ENCODE results near the genes TEX11, GJB1, NONO and CXorf49B.

DNA sequence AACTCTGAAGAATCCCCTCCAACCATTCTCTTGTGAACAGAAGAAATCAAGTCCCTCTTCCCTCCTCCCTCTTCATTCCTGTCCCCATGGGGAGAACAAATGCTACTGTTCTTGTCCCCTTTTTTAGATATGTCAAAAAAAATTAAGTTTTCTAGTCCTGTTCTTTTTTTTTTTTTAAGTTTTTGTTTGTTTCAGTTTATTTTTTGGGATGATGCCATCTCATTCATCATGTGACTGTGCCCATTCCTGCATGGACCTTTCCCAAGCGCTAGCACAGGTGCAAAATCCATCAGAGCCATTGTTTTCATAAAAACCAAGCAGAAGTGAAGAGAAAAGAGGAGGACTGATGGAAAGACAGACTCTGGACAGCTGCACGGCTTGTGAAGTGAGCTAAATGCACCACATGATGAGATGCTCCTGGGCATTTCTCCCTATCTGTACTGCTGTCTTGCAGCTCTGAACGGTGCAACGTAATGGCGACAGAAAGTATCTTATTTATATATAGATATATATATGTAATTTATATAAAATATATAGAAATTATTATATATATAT lies 57.7 kb downstream of the DLG3 start:
- PRO-cap, 2 experiments, result no peak in any of the 2 experiments

DNA sequence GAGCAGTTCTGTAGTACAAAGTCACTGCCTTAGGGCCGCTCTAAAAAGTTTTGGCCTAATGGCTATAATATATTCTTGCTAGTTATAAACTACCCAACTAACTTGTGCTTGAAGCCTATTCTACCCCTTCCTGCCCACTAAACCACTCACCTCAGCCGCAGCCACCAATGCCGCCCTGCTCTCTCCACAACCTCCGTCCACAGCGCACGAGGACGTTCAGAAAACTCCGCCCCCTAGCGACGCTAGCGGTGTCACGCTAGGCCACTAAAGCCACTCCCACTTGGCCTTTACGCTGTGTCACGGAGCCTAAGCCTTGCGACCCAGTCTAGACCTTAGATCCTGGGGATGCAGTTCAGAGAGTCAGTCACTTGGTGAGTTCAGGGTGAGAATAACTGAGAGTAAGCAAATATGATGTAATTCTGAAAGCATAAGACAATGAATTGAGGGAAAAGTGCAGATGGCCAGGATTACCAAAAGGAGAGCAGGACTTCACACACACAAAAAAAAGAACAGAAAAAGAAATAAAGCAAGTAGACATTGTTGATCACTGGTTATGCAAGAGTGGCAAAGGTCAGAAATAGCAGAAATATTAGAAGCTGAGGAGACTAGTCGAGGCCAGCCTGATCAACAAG lies at the start of gene TEX11:
Gene TEX11, minus strand, starts transcription at position 208 of the 632 bp plus-strand sequence.
- PRO-cap, 2 experiments, result no peak in any of the 2 experiments

- PRO-cap, 2 experiments, result peak in 1 of 2 experiments; most common plus-strand start chrX:71143787 (in 1); most common minus-strand start chrX:71143694 (in 1)
Observed at GRCh38 chrX:71143633-71144004, 1.0 kb upstream of the NLGN3 start.

DNA sequence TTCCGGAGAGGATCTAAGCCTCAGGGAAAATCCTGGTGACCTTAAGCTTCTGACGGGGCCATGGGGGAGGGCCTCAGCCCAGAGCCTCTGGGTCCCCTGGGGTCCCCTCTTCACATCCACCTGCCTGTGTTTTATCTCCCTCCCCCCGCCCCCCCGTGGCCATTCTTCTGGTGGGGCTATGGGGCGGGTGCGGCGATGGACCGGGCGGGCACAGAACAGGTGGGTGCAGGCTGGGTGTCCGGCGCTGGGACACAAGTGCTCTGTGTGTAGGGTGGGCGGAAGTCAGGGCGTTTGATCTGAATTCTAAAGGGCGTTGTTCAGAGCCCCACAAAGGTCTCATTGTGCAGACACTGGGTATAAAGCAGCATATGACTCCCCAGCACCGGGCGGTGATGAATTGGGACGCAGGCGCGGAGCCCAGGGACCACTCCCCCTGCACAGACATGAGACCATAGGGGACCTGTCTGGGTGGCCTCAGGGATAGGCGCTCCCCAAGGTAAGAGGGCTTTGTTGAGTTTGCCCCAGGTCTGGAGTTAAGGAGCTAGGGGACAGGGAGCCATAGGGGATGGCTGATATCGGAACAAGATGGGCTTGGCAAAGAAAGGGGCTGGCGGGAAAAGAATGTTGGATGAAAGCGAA lies at the start of gene GJB1:
Gene GJB1, plus strand, starts transcription at position 385 of the 639 bp plus-strand sequence.
- PRO-cap, 2 experiments, result peak in 1 of 2 experiments; most common plus-strand start position 385 of the sequence (in 1); most common minus-strand start position 15 of the sequence (in 1)

- PRO-cap, 2 experiments, result no peak in any of the 2 experiments
Observed at GRCh38 chrX:71255494-71255923, 1.6 kb upstream of the ZMYM3 start.

- PRO-cap, 2 experiments, result peak in 1 of 2 experiments; most common plus-strand start chrX:71283635 (in 1); most common minus-strand start chrX:71283371 (in 1)
Observed at GRCh38 chrX:71283109-71283779, at the start of gene NONO. NONO (plus strand) TSS chrX:71283635.

DNA sequence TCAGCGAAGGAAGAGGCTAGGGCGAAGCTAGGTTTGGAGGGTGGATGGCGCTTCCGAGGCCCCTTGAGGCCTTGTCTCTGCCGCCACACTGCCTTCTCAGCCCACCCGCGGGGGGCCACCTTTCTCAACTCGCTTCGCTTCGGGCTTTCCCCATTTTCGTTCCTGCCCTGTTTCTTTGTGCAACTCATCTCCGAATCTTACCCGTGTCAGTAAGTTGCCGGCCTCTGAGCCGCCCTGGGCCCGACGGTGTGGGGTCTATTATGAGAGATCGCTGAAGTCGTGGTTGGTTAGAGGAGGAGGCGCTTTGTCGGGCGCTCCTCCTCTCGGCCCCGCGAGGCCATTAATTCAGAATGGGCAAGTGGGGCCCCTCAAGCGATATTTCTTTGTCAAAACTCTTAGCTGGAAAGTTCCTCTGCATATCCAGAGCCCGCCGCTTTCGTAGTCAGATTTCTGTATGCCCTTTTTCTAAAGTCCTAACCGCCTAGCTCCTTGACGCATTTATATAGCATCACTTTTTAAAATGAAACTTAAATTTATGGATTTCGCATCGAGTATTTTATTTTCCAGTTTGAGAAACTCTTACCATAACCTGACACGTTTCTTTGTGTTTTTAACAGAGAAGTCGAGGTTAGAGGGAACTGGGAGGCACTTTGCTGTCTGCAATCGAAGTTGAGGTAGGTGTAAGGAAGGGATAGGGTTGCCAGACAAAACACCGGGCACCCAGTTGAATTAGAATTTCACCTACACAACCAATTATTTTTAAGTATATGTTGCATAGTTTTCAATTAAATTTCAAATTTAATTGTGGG lies 549 bp downstream of the NONO start:
- PRO-cap, 2 experiments, result peak in 1 of 2 experiments; most common minus-strand start position 250 of the sequence (in 1)

DNA sequence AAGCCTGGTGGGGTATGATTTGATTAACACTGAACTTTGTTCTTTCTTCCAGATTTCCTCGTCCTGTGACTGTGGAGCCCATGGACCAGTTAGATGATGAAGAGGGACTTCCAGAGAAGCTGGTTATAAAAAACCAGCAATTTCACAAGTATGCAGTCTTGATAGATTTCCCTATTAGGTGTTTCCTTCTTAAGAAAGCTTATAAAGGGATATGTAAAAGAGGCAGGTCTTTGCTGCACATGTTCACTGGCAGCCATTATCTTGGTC lies 5.1 kb upstream of the ITGB1BP2 start:
- PRO-cap, 2 experiments, result no peak in any of the 2 experiments

- PRO-cap, 2 experiments, result no peak in any of the 2 experiments
Observed at GRCh38 chrX:71299840-71300936, 1.4 kb upstream of the ITGB1BP2 start.

DNA sequence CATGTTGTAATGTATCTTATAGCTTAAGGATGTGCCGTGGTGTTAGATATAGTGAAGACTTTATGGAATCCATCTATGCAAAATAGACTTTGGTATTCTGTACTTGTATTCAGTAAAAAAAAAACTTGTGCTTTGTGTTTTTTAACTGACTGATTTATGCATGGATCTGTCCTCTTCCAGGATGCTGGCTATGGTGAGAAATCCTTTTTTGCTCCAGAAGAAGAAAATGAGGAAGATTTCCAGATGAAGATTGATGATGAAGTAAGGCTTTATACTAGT lies 23.2 kb downstream of the TAF1 start:
- PRO-cap, 2 experiments, result no peak in any of the 2 experiments

GRCh38 chrX:71397073-71397713 lies 31.0 kb downstream of the TAF1 start:
- PRO-cap, 2 experiments, result no peak in any of the 2 experiments

GRCh38 chrX:71459232-71459859 lies 73.6 kb upstream of the OGT start:
- PRO-cap, 2 experiments, result no peak in any of the 2 experiments

- PRO-cap, 2 experiments, result no peak in any of the 2 experiments
Observed at GRCh38 chrX:71579070-71579744, 970 bp downstream of the GCNA start.

- PRO-cap, 2 experiments, result no peak in any of the 2 experiments
Observed at GRCh38 chrX:71579745-71580191, 1.5 kb downstream of the GCNA start.

- PRO-cap, 2 experiments, result no peak in any of the 2 experiments
Observed at GRCh38 chrX:71637743-71638360, 19.5 kb upstream of the CXCR3 start.

- PRO-cap, 2 experiments, result no peak in any of the 2 experiments
Observed at GRCh38 chrX:71763176-71763615, at the start of gene CXorf49B. CXorf49B (plus strand) TSS chrX:71763349.

GRCh38 chrX:72018131-72019170 lies 107.8 kb downstream of the NHSL2 start:
- PRO-cap, 2 experiments, result peak in 1 of 2 experiments; most common plus-strand start chrX:72018815 (in 1); most common minus-strand start chrX:72018554 (in 1)

DNA sequence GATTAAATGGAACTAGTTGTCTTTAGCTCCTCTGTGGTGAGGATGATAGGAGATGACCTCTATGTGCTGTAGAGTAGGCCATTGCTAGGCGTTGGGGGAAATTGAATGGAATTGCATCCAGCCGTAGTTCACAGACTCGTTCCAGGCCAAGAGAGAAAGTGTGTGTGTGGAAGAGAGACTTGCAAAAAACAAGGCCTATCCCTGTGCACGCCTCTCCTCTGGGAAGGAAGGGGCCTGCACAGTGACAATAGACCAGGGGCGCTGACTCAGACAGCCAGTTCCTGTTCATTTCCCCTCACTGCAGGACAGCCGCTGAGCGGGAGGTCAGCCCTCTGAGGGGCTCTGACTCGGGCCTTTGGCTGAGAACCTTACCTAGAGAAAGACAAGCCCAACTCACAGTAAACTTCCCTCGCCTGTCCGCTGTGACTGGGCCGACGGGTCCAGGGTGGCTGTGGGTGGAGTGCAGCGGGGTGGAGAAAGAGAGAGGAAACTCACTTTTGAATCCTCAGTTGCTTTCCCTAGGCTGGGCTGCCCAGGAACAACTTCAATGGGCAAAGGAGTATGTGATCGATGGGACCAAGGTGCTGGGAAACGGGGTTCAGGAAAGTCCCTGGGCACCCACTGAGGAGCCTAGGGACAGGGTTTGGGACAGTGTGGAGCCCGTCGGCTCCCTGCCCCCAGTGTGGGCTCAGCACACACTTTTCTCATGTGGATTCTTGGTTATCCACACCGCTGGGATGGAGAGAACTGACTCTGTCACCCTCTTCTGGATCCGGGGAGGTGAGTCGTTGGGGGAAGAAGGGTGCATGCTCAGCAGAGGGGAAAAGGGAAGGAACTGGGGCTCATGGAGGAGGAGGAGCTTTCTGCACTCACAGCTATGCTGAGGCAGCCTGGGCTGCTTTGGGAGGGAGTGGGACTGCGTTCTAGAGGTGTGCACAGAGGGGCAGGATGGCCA lies 101.8 kb upstream of the PIN4 start:
- PRO-cap, 2 experiments, result peak in 1 of 2 experiments; most common plus-strand start position 277 of the sequence (in 1)

- PRO-cap, 2 experiments, result no peak in any of the 2 experiments
Observed at GRCh38 chrX:72123369-72124457, 57.8 kb upstream of the PIN4 start.

DNA sequence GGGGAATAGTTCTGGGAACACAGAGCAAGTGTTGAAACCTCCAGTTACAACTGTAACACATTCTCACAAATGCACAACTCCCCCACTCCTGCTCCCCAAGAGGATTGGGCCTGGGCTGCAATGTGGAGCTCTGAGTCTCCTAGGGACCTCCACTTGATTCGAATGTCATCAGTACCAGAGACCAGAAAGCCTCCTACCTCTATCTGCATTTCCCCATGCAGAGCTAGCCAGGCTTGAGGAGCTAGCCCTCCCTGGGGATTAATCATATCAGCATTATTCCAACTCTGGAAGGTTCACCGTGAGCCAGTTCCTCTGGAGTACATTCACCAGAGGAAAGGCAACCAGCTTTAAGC lies 41.7 kb upstream of the CITED1 start:
- PRO-cap, 2 experiments, result no peak in any of the 2 experiments

Measured in cerebral cortex (tissue), 2 donors.